Placental pericyte (primary cell): ENCODE results near the gene ARID2.

DNA sequence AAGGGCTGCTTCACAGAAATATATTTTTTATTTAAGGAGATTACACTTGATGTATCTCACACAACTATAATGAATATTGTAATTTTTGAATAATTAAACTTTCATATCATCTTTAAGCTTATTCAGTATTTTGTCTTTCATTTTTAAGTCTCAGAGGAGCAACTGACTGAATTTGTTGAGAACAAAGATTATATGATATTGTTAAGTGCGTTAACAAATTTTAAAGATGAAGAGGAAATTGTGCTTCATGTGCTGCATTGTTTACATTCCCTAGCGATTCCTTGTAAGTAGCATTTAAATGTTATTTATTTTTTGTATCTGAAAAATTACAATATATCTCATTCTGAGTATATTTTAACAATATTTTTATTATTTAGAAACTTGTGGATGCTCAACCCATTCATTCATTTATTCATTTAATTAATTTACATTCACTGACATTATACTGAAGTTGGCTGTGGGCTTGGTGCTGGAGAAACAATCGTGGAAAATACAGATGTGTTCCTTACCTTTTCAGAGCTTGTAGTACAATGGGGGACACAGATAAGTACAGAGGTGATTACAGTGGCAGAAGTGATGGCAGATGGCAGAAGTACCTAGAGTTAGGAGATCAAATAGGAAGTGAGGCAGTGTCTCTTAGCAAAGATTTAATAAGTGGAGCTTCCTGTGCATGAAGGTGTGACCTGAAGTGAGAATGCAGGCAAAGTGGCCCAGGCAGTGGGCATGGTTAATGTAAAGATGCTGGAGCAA is 15.7 kb downstream of the LRRK2 start:
- CAGE, long polyA plus RNA = no peak

- CAGE, long polyA plus RNA = no peak
Measured at GRCh38 chr12:40693074-40693999, 1.1 kb downstream of the CNTN1 start.

- CAGE, long polyA plus RNA = no peak
Measured at GRCh38 chr12:40819453-40819924, 127.2 kb downstream of the CNTN1 start.

DNA sequence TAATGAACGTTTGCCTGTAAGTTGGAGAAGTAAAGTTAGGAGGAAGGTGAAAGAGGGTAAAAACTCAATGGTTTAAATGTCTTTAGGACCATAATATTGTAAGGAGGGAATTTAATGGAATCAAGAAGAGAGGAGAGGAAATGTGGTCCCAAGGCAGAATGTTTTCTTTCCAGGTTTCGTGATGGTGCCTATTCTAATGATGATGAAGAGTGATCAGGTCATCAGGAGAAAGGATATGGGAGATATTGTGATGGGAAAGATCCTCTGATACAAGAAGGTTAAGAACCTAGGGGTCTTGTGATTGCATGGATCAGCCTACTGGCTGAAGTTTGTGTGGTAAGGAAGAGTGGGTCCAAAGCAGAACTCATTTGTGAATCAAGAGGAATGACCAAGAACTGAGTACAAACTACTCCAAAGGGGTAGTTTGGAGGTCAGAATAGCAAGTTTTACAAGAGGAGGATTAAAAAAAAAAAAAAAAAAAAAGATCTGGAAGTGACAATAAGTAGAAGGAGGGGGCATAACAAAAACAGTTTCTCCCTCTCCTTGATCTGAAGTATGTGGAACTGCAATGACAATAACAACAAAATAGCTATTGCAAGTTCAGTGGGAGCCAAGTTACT is 144.3 kb downstream of the PDZRN4 start:
- CAGE, long polyA plus RNA = no peak

DNA sequence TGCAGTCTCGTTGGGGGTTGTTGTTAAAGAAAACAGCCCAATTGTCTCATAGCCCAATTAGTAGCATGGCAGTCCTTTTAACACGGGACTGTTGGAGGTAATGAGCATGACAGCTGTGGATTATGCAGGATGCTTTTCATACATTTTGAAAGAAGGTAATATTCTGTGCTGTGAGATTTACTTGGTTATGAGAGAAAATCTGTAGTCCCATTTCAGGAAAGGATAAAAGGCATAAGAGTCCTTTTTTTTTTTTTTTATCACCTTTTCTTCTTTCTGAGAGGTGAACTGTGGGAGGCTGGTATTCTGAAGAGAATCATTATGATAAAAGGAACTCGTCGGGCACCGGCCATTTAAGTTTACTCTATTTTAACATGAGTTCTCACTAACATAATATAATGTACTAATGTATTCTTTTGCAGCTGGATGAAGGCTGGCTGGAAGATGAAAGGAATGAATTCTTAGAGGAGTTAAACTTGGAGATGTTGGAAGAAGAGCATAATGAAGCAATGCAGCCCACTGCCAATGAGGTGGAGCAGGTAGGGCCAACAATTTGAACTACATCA is 379.3 kb downstream of the PDZRN4 start:
- CAGE, long polyA plus RNA = no peak

DNA sequence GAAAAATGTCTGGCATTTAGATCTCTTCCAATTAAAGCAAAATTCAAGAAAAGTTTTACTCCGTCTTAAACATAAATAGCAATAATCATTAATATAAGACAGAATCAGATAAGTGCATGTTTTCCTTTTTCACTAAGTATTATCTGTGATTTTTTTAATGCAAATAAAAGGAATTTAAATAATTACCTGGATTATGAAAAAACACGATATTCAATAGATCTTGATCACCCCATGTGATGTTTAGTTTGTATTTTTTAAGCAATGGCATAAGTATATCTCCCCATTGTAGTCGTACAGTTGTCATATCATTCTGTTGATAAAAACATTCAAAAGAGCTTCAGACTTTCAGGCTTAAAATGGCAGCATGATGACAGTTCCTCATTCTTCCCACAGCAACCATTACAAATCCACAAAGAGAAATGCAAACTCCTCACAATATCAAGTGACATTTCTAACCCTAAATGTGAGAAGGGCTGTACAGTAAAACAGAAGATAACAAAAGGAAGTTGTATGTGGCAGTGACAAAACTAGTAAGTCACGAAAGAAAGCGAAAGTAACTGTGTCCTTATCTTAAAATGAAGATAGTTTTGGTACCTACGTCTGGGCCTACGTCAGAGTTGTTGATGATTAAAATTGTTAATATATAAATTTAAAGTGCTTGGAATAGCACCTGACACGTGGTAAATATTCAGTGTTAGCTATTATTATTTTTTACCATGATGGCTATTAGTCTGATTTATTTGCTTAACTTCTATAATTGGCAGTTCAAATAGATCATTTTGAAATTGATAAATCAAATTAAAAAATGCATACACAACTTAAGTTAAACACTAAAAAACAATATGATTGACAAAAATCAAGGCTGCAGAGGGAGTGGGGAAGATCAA is 46.7 kb downstream of the GXYLT1 start:
- CAGE, long polyA plus RNA = no peak

DNA sequence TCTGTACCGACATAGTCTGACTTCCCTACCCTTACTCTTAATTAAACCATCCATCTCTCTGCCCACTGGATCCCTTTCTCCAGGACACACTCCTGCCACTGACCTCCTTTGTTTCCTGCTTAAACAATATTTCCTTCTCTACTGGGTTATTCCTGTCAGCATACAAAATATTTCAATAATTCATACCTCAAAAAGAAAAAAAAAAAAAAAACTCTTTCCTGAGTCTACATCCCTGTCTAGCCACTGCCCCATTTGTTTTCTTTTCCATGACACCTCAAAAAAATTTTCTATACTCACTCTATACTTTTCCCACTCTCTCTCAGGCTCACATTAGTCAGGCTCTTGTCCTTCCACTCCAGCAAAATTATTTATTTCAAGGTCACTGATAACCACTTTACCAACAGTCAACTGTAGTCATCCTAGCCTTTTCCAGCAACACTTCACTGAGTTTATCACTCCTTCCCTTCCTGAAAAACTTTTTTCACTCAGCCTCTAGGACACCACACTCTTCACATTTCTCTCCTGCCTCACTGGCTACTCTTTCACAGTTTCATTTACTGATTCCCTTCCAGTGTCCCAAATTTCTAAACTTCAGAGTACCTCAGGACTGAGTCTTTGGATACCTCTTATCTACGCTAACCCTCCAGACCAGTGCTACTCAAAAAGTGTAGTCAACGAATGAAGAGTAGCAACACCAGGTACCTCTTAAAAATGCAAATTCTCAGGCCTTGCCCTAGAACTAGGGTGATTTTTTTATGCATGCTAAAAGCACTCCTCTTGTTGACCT is 29.4 kb upstream of the GXYLT1 start:
- CAGE, long polyA plus RNA = no peak

DNA sequence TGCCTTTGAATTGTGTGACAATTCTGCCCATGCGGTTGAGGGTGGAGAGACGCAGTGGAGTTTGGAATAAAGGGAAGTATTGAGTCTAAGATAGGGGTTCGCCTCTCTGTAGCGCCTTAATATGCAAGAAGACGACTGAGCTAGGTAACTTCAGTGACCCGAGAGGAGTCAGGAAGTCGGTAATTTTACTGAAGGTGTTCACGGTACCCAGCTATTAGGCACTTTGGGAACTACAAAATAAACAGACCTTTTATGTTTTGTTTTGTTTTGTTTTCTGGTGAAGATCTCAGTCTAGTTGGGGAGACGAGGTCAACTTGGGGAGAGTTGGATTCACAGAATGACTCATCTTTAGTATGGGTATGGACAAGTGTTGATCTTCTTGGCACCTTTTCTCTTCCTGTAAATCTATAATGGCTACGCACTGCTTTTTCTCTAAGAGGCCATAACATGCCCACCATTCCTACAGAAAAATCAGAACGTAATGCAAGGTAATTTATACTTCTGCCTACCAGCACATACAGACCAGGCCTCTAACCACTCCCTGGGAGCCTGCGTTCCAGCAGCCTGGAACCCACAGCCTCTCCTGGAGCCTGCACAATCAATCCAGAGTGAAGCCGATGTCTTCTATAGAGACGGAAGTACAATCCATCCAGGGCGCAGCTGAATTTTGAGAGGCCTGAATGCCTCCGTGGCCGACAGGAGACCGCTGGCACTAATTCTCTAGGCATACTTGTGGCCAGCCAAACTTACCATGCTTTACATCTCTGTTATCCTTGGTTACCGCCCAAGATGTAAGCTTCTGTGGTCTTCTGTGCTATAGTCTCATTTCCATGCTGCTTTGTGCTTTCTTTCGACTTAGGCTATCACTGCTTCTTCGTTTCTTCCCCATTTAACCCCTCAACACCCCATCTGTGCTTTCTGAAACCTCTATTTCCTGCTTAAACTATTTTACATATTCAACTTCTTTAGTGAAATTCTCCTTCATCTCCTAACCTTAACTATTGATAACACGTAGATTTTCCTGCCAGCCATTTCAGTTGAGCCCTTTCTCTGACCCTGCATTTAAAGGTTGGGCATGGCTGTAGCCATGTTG is 712 bp downstream of the PPHLN1 start:
- CAGE, long polyA plus RNA = no peak

DNA sequence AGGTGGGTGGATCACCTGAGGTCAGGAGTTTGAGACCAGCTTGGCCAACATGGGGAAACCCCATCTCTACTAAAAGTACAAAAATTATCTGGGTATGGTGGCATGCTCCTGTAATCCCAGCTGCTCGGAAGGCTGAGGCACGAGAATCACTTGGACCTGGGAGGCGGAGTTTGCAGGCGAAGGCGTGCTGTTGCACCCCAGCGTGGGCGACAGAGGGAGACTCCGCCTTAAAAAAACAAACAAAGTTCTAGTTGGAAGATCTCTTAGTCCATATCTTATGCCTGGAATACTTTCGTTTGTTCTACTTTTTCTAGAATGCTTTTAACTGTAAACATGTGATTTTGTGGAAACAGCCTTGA is 38.7 kb downstream of the PPHLN1 start:
- CAGE, long polyA plus RNA = no peak

DNA sequence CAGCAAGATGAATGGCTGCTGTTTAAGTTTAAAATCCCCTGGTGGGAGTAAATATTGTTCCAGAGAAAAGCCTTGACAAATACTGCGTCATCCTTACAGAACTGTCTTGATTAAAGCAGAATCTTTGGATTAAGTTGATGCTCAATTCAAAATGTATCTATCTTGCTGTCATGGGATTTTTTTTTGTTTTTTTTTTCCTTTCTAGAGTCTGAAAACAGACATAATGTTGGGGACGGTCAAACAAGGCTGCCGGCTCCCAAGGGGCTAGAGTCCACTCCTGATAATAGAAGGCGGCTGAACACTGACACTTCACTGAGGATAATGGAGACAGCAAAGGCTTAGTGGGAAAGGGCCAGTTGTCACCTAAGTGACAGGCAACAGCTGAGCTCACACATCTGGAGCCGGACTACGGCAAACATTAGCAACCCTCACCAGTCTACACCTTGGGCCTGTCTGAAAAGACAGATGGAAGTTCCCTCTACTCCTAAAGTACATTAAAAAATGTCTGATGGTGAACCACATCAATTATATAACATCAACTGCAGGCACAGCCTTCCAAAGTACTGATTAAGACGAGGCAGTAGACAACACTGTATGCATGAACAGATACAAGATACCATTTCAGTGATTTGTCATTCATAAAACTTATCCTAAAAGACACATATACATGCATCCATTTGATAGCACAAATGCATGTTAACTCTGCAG is 1.6 kb downstream of the PRICKLE1 start:
- CAGE, long polyA plus RNA = no peak

GRCh38 chr12:42734443-42734780 is 144.9 kb upstream of the PRICKLE1 start:
- CAGE, long polyA plus RNA = no peak

GRCh38 chr12:43964735-43965438 is 129.0 kb downstream of the TMEM117 start:
- CAGE, long polyA plus RNA = no peak

DNA sequence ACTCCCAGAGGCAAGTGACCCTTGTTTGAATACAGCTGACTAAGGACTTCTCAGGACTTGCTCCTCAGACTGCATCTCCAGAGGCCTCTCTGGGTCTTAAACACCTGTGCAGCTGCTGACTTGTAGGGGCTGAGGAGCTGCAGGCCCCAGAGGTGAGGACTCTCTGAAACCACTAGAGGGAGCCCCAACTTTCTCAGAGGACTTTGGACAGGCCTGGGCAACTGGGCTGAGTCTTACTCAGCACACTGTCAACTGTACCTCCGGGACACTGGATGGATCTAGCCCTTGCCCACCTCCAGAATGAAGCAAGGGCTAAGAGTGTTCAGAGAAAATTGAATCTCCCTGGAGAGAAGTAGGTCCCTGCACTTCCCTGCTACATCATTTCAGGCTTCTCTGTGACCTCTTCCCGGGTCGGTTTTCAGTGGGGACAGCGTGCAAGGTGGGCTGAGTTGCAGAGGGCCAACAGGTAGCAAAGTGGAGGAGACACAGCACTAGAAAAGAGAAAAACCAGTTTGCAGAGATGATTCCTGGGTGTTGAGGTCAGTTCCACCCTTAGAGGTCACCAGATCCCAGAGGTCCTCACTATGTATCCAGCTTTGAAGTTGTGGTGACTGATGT is 164.6 kb downstream of the TMEM117 start:
- CAGE, long polyA plus RNA = no peak

GRCh38 chr12:45217421-45218258 is 1.7 kb downstream of the ANO6 start:
- CAGE, long polyA plus RNA = no peak

- CAGE, long polyA plus RNA = no peak
Measured at GRCh38 chr12:45371661-45372145, 155.8 kb downstream of the ANO6 start.

DNA sequence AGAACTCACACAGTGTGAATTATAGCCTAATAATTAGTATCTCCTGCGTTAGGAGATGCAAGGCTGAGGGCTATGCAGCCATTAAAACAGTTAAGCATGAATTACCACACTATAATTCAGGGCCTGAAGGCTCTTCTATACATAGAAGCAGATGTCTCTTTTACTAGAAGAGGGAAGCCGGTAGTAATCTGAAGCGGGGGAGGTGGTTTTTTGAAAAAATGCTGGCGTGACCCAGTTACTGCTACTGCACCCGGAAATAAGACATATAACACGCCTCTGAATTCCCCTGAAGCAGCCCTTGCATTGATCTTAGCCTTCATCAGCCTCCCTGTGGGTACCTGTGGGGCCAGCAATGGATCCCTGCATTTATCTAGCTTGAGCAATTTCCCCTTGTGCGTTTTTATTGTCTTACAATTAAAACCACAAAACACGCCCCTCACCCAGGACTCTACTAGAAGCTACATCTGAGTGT is 211.0 kb upstream of the ARID2 start:
- CAGE, long polyA plus RNA = no peak

DNA sequence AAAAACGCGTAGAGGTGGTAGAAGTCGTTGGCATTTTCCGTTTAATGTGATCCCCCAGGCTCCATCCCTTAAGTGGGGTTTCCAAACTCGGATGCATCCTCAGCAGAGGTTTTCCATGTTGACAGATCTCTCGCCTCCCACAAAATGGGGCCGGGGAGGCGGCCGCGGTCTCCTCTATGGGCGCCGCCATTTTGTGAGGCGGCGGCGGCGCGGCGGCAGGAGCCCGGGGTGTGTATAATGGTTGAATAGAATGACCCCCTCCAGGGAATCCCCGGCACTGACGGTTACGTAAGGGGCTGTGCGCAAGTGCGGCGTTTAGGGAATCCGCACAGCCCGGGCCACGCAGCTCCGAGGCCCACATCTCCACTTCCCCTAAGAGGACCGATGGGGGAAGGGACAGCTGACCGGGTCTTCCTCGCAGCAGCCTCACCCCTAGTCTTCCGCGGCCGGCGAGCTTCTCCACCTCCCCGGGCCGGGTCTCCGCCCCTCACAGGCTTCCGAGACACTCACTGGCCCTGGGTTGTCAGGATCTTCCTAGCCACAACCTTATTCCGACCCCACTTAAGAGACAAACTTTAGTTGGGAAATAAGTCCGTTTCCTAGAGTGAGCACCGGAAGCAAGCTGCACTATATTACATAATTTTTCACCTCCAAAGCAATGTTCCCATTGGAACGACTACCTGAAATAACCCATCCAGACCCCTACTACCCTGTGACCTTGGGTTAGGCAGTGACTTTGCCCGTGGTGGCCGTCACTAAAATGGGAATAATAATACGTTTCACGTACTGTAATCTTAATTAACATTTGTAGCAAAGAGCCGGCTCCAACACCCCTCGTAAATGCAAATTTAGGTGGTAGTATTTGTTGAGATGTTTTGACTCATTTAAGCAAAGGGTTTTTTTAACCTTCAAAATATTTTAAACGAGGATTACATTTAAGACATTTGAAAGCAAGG is 1.9 kb upstream of the ARID2 start:
- CAGE, long polyA plus RNA = no peak

DNA sequence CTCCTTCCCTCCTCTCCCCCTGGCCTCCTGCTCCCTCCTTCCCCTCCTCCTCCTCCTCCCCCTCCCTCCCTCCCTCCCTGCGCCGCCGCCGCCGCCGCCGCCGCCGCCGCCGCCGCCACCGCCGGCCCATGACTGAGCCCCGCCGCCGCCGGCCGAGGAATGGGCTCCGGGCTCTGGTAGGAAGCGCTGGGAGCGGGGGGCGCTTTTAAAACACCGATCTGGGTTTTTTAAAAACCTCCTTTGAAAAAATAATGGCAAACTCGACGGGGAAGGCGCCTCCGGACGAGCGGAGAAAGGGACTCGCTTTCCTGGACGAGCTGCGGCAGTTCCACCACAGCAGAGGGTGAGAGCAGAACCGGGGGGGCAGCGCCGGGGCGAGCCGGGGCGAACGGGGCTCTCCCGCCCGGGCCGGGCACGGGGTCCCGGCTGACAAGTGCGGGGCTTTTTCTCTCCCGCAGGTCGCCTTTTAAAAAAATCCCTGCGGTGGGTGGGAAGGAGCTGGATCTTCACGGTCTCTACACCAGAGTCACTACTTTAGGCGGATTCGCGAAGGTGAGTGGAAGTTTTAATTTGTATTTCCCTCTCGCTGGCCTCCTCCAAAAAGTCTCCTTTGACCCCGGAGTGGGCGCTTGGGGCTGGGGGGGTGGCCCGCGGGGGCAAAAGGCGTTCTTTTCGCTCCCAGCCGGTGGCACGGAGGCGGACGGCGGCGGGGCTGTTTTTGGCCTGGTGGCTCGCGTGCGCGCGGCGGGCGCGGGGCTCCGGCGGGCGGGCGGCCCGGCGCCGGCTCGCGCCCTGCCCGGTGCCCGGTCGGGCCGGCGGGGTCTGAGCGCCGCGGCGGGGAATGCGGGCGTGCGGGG is at the start of gene ARID2:
Gene ARID2, plus strand, starts transcription at position 121 of the 857 bp plus-strand sequence.
- CAGE, long polyA plus RNA = no peak

GRCh38 chr12:45988268-45988656 is 2.1 kb downstream of the SCAF11 start:
- CAGE, long polyA plus RNA = no peak

DNA sequence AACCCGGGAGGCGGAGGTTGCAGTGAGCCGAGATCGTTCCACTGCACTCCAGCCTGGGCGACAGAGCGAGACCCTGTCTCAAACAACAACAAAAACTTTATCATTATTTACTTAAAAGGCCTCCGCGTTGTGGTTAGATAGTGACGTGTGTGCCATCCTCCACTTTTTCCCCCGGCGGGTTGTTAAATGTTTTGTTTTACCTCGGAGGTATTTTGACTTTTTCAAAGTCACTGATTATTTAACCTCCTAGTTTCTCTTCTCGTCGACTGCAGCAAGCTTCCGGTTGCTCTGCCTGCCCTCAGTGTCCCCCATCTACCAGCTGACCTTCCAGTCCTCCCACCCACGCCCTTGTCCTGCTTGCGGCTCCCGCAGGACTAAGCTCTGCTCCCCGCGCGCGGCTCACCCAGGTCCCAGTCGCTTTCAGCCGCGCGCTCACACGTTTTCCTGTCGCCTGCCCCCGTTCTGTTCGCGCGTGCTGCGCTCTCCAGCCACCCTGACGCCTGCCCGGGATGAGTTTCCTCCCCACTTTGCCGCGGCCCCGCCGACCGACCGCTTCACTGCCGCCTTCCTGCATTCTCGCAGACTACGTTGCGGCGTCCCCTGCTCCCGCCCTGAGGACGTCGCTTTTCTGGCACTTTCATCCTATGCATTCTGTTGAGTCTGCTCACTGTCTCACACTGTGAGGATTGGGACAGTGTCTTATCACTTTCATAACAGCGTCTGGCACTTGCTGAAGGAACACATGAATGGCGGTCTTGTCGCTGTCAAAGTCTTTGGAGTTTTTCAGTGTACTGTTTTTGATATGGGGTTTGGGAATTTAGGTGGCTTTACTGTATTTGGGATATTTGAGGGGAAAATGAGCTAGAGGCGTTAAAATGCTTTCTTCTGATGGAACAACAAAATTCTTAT is 1.4 kb upstream of the SCAF11 start:
- CAGE, long polyA plus RNA = no peak